ENCODE measurements around a stretch of chr10.

- PRO-cap: no peak
Observed at GRCh38 chr10:103626914-103627535, 133.5 kb downstream of the NEURL1 start.

- PRO-cap: unidirectional peak, minus-strand start at chr10:103645428
Observed at GRCh38 chr10:103645007-103645767, 151.7 kb downstream of the NEURL1 start.

DNA sequence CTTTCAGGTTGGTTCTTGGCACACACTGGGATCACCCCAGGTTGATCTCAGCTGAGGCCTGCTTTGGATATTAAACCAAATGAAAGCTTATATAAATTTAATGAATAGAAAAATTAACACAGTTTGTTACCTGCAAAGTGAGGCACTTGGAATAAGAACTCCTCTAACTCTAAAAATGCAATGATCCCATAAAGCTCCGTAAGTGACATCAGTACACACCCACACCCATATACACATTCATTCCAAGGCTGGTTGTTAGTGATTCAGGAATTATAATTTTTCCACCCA is 61.6 kb downstream of the SH3PXD2A start:
- PRO-cap: no peak

- PRO-cap: no peak
Observed at GRCh38 chr10:103836449-103836775, 19.0 kb downstream of the SH3PXD2A start.

DNA sequence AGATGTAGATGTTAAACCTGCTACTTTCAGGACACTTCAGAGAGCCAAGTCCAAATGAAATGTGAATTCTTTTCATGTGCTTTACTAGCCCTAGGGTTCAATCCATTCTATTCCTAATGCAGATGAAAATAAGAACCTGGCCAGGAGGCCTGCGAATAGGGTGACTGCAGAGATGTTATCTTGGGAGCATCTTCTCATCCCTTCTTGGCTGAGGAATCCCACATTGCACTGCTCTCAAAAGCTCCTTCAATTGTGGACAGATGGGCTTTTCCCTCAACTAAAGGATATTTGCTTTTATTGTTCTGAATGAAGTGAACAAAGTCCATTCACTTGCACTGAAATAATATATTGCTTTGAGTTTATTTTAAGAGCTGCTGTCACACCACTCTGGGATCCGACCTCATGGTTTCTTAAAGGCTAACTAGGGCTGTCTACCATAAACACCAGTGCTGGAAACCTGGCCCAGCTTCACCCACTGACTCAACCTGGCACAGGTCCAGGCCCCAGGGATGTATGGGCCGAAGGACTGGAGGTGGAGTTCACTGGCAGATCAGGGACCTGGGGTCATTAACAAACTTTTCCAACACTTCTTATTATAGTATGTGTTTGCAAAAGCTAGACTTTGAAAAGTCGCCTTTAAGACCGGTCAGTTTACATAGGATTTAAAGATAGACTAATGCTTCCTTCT is 30.1 kb downstream of the STN1 start:
- PRO-cap: no peak

DNA sequence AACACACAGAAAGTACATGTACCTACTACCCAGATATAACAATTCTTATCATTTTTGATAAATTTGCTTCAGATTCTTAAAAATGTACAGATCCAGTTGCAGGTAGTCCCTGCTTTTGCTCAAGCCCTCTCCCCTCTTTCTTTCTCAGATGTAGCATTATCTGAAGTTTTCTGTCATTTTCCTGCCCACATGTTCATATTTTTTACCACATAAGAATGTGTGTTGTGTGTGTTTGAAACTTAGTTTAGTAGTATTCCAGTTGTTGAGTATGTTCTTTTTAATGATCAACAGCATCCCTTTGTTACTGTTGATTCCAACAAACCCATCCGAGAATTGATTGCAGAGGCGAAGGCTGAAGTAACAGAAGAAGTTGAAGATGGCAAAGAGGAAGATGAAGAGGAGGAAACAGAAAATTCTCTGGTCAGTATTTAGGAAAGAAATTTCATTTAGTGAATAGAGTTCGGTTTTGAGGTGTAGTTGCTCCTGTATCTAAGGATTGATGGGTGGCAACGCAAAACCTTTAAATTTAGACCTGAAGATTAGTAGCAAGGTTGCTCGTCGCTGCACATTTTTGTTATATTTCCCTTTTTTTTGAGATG is 34.3 kb downstream of the SLK start:
- PRO-cap: no peak

GRCh38 chr10:104034019-104034350 is 51.7 kb downstream of the COL17A1 start:
- PRO-cap: no peak

- PRO-cap: no peak
Observed at GRCh38 chr10:104267678-104268100, 1.3 kb upstream of the GSTO2 start.

GRCh38 chr10:104315243-104316629 is 22.5 kb downstream of the ITPRIP start:
- PRO-cap: no peak

- PRO-cap: no peak
Observed at GRCh38 chr10:104318301-104318900, 19.9 kb downstream of the ITPRIP start.

- PRO-cap: bidirectional peak, plus-strand start at chr10:104326295, minus-strand start at chr10:104326089
Observed at GRCh38 chr10:104325909-104326726, 12.1 kb downstream of the ITPRIP start.

GRCh38 chr10:104327864-104328051 is 10.5 kb downstream of the ITPRIP start:
- PRO-cap: no peak

GRCh38 chr10:107913564-107914311 is 749.2 kb upstream of the SORCS1 start:
- PRO-cap: unidirectional peak, plus-strand start at chr10:107913976

GRCh38 chr10:109740370-109740825 is 182.9 kb downstream of the XPNPEP1 start:
- PRO-cap: no peak

DNA sequence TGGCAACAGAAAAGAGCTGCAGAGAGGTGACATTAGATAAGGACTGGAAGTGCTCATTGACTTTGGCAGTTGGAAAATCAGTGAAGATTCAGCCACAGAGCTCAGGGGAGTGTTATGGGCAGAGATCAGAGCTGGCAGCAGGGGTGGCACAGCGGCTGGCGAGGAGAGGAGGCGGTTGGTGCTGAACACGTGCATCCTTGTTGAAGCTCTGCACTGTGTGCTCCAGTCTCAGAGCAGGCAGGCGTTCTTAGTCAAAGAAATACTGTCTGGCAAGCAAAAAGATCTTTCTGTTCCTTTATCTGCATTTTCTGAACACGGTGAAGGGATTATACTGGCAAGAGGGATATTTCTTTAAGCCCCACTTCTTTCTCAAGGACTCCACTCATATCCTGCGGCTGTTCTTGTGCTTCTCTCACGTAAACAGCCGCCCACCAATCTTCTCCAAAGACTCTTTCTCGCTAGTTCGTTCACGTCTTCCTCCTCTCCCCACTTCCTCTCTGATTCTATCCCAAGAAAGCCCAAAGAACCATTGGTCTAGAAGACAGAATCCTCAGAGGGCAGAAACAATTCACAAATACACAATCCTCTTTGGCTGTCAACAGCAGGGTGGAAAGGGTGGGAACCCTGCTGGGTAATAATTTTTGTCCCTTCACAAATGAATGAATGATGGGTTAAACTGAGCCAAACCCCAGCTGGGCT is 38.6 kb upstream of the ADD3 start:
- PRO-cap: no peak

GRCh38 chr10:110171037-110171346 is 36.4 kb upstream of the MXI1 start:
- PRO-cap: no peak

GRCh38 chr10:110211849-110212510 is 4.6 kb downstream of the MXI1 start:
- PRO-cap: bidirectional peak, plus-strand start at chr10:110212376, minus-strand start at chr10:110212209

- PRO-cap: no peak
Observed at GRCh38 chr10:110274538-110275046, 30.1 kb downstream of the SMNDC1 start.

GRCh38 chr10:110285445-110286086 is 19.2 kb downstream of the SMNDC1 start:
- PRO-cap: no peak

GRCh38 chr10:110491255-110491597 is 6.5 kb upstream of the DUSP5 start:
- PRO-cap: no peak

Data from sciatic nerve (tissue), 1 donor.